Hair follicle dermal papilla cell (primary cell): ENCODE data around the gene GLI2.

- CAGE, long polyA plus RNA = no peak
Observed at GRCh38 chr2:120067222-120067720, 54.4 kb downstream of the EPB41L5 start.

- CAGE, long polyA plus RNA = no peak
Observed at GRCh38 chr2:120156170-120156507, 67.1 kb downstream of the TMEM185B start.

DNA sequence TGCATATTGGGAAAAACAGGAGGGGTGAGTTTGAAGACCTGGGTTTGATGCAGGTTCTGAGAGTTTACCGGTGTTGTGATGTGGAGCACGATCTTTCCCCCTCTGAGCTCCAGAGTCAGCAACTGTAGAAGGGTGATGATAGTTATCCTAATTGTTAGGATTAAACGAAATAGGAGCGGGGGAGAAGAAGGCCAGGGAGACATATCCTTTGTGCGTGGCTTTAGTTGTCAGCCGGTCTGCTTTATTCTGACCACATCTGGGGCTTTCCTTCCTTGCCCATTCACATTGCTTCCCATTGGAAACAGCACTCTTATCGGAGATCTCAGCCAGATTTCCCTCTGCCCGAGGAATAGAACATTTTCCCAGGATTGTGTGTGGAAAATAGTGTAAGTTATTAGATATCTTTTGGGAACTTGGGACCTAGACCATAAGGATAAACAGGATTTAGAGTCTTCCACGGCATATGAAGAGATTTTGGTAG is 1.5 kb downstream of the RALB start:
- CAGE, long polyA plus RNA = no peak

DNA sequence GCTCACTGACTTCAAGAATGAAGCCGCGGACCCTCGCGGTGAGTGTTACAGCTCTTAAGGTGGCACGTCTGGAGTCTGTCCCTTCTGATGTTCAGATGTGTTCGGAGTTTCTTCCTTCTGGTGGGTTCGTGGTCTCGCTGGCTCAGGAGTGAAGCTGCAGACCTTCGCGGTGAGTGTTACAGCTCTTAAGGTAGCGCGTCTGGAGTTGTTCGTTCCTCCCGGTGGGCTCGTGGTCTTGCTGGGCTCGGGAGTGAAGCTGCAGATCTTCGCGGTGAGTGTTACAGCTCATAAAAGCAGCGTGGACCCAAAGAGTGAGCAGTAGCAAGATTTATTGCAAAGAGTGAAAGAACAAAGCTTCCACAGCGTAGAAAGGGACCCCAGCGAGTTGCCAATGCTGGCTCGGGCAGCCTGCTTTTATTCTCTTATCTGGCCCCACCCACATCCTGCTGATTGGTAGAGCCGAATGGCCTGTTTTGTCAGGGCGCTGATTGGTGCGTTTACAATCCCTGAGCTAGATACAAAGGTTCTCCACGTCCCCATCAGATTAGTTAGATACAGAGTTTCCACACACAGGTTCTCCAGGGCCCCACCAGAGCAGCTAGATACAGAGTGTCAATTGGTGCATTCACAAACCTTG is 6.3 kb downstream of the RALB start:
- CAGE, long polyA plus RNA = no peak

GRCh38 chr2:120313615-120314138 is 32.3 kb upstream of the INHBB start:
- CAGE, long polyA plus RNA = no peak

DNA sequence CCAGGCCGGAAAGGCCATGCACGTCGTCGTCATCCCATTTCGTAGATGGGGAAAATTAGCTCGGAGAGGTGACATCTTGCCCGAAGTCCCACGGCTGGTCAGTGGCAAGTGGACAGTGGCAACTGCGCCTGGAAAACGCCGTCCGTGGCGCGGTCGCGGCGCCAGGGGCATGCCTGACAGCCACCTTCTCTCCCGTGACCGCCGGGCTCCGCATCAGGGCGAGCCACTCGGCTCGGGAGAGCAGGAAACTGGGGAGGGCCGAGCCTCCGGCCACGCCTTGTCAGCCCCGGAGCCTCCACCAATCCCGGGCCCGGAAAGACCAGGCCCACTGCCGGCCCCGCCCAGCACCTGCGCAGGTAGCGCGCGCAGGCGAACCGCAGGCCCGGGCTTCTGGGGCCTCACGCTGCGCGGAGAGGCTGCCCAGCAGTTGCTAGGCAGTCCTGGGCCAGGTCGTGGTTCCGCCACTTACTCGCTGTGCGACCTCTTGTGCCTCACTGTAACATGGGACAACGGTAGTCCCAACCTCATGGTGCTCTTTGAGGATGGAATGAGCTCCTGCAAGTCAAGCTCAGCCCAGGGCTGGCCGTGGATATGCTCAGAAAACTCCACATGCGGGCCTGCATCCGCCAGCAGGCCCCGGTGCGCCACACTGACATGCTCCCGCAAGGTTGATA is 97.0 kb downstream of the INHBB start:
- CAGE, long polyA plus RNA = no peak

DNA sequence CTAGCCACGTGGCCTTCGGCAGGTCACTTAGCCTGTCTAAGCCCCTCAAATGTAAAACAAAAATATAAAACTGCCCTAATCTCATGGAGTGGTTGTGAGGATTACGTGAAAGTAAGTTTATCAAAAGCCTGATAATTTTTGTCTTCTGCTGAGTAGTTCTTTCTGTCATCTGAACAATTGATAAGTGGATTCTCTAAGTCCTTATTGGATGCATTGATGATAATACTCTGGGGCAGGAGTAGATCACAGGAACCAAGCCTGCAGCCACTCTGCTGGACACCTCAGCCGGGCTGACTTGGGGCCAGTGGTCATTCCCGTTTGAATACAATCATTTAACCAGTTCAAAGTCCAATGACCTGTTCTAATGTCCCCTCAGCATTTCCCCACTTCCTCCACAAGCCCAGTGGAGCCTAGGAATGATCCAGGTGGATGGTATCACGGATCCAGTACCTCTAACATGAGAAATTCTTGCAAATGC is 170.6 kb downstream of the INHBB start:
- CAGE, long polyA plus RNA = no peak

- CAGE, long polyA plus RNA = no peak
Observed at GRCh38 chr2:120521964-120522889, 176.3 kb downstream of the INHBB start.

- CAGE, long polyA plus RNA = no peak
Observed at GRCh38 chr2:120524925-120525552, 179.1 kb downstream of the INHBB start.

DNA sequence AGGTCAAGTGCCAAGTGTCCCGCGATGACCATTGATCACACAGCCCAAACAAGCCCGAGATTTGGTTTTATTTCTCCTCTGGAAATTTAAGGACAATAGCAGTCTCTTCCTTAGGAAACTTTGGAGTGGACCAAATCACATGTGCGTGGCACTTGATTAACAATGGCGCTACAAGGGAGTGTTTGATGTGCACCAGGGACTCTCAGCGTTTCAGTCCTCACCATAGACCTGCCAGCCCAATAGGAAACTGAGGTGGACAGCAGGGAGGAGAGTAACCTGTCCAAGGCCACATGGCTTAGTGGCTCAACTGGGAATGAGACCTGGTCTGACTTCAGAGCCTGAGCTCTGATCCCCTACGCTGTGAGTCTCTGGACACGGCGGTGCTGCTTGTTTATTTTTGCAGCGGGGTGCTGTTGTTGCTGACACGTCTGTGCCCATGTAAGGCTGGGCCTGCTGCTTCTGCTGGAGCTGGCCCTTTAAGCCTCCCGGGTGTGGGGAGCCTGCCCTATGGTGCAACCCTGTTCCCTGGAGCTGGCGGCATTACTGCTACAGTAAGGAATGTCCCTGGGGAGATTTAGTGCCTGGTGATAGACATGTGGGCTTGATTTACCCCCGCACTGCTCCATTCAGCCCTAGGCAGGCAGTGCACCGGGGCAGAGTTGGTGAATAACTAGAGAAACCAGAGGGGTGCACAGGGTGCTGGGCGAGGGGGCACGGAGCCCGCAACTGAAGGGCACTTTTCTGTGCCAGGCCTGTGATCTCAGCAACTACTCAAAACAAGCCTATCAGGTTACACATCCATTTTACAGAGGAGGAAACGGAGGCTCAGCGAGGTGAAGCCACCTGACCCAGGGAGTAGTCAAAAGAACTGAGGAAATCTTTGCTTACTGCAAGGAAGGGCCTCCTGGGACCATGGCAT is 194.4 kb downstream of the INHBB start:
- CAGE, long polyA plus RNA = no peak

GRCh38 chr2:120625742-120626408 is 109.8 kb upstream of the GLI2 start:
- CAGE, long polyA plus RNA = no peak

DNA sequence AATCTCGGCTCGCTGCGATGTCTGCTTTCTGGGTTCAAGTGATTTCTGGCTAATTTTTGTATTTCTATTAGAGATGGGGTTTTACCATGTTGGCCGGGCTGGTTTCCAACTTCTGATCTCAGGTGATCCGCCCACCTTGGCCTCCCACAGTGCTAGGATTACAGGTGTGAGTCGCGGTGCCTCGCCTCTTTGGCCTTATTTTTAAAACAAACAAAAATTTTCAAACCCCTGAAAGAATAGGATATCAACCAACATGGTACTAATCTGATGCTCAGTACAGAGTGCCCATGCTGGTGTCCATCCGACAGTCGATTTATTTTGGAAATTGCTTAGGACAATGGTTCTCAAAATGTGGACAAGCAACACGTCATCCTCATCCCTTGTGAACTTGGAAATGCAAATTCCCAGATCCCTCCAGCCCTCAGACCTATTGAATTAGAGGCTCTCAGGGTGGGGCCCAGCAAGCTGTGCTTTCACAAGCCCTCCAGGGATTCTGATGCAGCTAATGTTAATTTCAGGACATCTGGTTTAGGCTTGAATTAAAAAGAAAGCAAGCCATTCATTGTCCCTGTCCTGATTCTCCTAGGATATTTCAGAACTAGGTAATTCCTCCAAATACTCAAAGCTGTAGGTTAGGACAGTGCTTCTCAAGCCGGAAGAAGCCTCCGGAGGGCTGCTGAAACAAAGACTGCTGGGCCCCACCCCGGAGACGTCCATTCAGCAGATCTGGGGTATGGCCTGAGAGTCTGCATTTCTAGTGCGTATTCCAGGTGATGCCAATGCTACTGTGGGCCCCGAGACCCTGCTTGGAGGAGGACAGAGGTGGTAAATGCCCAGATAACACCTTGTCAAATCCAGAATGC is 26.2 kb upstream of the GLI2 start:
- CAGE, long polyA plus RNA = no peak

GRCh38 chr2:120722475-120723167 is 13.0 kb upstream of the GLI2 start:
- CAGE, long polyA plus RNA = no peak

GRCh38 chr2:120735366-120736411 is at the start of gene GLI2:
TSS of gene GLI2 (plus strand) at chr2:120735868.
- CAGE, long polyA plus RNA = no peak

GRCh38 chr2:120758130-120758811 is 22.6 kb downstream of the GLI2 start:
- CAGE, long polyA plus RNA = no peak

GRCh38 chr2:120863542-120864042 is 127.9 kb downstream of the GLI2 start:
- CAGE, long polyA plus RNA = no peak

- CAGE, long polyA plus RNA = no peak
Observed at GRCh38 chr2:121260508-121261089, 24.4 kb downstream of the TFCP2L1 start.

DNA sequence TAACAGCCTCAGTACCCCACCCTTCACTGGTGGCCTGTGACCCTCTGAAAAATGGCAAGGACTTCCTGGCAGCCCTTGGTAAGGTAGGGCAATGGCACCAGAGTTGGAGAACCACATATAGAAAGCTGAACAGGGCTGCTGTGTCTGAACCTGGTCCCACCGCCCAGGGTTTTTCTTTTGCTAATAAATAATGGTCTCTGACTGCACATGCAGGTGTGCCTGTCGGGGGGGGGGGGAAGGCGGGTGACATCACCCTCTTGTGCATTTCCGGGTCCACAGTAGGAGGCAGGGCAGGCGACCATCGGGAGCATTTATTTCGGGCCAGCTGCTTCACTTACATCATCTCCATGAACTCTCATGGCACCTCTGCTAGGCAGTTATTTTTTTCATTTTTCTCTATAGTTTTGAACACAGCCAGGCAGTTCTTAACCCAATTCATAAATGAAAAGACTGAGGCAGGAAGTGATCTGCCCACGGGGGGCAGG is 50.8 kb upstream of the TFCP2L1 start:
- CAGE, long polyA plus RNA = no peak

GRCh38 chr2:121363577-121364147 is 78.7 kb upstream of the TFCP2L1 start:
- CAGE, long polyA plus RNA = no peak

DNA sequence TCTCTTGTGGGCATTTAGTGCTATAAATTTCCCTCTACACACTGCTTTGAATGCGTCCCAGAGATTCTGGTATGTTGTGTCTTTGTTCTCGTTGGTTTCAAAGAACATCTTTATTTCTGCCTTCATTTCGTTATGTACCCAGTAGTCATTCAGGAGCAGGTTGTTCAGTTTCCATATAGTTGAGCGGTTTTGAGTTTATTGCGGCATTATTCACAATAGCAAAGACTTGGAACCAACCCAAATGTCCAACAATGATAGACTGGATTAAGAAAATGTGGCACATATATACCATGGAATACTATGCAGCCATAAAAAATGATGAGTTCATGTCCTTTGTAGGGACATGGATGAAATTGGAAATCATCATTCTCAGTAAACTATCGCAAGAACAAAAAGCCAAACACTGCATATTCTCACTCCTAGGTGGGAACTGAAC is 154.5 kb upstream of the TFCP2L1 start:
- CAGE, long polyA plus RNA = no peak